SK-MEL-5 (cell line): ENCODE measurements around a stretch of chr9.

GRCh38 chr9:108691634-108692061 is 164.1 kb downstream of the ACTL7B start:
RAMPAGE:
- cytosol, long total RNA: no peak
- long total RNA: no peak
- nucleus, long total RNA: no peak

GRCh38 chr9:108783226-108783647 is 72.5 kb downstream of the ACTL7B start:
RAMPAGE:
- cytosol, long total RNA: no peak
- long total RNA: no peak
- nucleus, long total RNA: no peak

GRCh38 chr9:108891023-108891494 is 29.0 kb downstream of the ACTL7A start:
RAMPAGE:
- cytosol, long total RNA: no peak
- long total RNA: no peak
- nucleus, long total RNA: no peak

RAMPAGE:
- cytosol, long total RNA: no peak
- long total RNA: no peak
- nucleus, long total RNA: no peak
Measured at GRCh38 chr9:108994712-108995108, 18.6 kb downstream of the CTNNAL1 start.

GRCh38 chr9:109015229-109016256 is 2.2 kb upstream of the CTNNAL1 start:
RAMPAGE:
- cytosol, long total RNA: no peak
- long total RNA: no peak
- nucleus, long total RNA: no peak

DNA sequence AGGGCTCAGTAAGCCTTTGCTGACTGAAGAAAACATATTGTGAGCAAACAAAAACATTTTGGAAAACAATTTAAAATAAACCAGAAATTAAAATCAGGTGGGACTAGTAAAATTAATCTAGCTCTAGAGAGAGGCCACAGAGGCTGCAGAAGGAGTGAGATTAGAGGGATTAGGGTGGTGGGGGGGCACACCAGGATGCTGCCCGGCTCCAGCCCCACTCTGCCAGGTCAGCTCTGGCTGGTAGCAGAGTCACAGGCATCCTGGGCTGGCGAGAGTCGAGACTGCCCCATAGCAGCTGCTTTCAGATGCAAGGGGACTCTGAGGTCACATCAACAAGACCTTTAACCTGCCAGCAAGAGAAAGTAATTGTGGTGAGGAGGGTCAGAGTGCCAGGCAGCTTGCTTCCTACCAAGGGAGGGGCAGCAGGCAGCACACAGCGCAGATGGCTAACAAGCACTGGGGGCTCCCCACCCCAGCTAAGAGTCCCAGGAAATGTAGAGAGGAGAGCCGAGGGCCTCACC is 7.5 kb downstream of the EPB41L4B start:
RAMPAGE:
- cytosol, long total RNA: no peak
- long total RNA: no peak
- nucleus, long total RNA: no peak

GRCh38 chr9:109318835-109319881 is 1.7 kb downstream of the EPB41L4B start:
RAMPAGE:
- cytosol, long total RNA: no peak
- long total RNA: no peak
- nucleus, long total RNA: no peak

DNA sequence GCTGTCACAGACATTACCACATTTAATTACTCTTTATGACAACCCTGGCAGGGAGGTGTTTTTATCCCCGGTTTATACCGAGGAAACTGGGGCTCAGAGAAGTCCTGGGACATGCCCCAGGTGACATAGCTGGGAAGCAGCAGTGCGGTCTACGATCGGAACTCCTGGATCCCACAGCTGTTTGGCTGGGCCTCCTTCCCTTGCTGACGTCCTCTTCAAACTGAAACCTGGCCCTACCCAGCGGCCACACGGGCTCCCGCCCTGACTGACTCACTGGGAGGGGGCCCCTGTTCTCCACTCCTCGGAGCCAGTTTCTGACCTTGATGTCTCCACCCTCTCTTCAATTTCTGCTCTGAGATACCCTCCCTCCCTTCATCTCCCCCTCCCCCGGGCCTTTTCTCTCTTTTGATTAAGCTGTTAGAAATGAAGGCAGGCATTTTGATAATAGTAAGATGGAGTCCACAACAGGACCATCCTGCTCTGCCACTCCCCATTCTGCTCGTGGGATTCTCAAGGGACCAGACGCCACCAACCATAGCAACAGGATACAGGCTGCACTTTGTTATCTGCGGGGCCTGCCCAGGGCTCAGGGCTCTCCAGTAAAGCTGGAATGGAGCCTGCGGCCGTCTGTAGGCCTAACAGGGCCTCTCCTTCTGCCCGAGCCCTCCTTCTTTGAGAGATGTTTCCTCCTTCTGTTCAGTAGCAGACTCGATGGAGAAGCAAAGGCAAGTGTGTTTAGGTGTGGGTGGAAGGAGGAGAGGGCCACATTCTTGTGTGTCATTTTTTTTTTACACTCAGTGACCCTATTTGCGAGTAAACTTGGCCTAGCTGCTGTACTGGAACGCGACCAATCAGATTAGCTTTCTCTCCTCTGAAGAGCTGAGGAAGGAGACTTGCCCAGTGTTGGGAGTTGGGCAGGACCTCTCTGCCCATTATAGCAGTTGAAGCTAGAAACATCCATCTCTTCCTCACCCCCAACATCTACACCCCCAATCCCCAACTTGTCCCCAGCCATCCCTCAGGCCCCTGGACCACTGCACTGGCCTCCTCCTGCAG is 8.7 kb upstream of the EPB41L4B start:
RAMPAGE:
- cytosol, long total RNA: no peak
- long total RNA: no peak
- nucleus, long total RNA: no peak

RAMPAGE:
- cytosol, long total RNA: no peak
- long total RNA: no peak
- nucleus, long total RNA: no peak
Measured at GRCh38 chr9:109358960-109359313, 38.1 kb upstream of the EPB41L4B start.

GRCh38 chr9:109665451-109666052 is 114.4 kb upstream of the PALM2AKAP2 start:
RAMPAGE:
- cytosol, long total RNA: no peak
- long total RNA: no peak
- nucleus, long total RNA: no peak

DNA sequence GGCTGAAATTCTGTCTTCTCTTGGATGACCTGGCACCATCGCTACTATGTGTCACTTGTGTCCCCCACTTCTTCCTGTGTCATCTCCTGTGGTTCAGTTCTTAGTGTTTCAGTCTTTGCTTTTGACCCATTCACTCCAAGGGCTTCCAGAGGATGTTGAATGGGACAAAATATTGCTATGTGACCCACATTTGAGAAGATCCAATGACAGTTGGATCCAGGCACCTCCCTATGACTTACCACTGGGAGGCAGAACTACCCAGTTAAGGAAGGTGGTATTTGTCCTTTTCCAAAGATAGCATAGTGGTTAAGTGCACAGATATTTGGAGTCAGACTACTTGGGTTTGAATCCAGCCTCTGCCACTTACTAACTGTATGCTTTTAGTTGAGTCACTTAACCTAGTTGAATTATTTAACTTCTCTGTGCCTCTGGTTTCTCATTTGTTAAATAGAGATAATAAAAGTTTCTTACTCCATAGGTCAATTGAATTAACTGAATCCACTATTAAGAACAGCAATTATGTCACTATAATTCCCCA is 74.5 kb upstream of the PALM2AKAP2 start:
RAMPAGE:
- cytosol, long total RNA: no peak
- long total RNA: no peak
- nucleus, long total RNA: no peak

RAMPAGE:
- cytosol, long total RNA: no peak
- long total RNA: no peak
- nucleus, long total RNA: no peak
Measured at GRCh38 chr9:109775575-109775895, 4.5 kb upstream of the PALM2AKAP2 start.

GRCh38 chr9:109794573-109795097 is 14.6 kb downstream of the PALM2AKAP2 start:
RAMPAGE:
- cytosol, long total RNA: no peak
- long total RNA: no peak
- nucleus, long total RNA: no peak

RAMPAGE:
- cytosol, long total RNA: no peak
- long total RNA: no peak
- nucleus, long total RNA: no peak
Measured at GRCh38 chr9:109868070-109868634, 88.2 kb downstream of the PALM2AKAP2 start.

RAMPAGE:
- cytosol, long total RNA: no peak
- long total RNA: no peak
- nucleus, long total RNA: no peak
Measured at GRCh38 chr9:109971969-109972918, 192.2 kb downstream of the PALM2AKAP2 start.

GRCh38 chr9:110027535-110028243 is 180.3 kb downstream of the C9orf152 start:
RAMPAGE:
- cytosol, long total RNA: no peak
- long total RNA: no peak
- nucleus, long total RNA: no peak

DNA sequence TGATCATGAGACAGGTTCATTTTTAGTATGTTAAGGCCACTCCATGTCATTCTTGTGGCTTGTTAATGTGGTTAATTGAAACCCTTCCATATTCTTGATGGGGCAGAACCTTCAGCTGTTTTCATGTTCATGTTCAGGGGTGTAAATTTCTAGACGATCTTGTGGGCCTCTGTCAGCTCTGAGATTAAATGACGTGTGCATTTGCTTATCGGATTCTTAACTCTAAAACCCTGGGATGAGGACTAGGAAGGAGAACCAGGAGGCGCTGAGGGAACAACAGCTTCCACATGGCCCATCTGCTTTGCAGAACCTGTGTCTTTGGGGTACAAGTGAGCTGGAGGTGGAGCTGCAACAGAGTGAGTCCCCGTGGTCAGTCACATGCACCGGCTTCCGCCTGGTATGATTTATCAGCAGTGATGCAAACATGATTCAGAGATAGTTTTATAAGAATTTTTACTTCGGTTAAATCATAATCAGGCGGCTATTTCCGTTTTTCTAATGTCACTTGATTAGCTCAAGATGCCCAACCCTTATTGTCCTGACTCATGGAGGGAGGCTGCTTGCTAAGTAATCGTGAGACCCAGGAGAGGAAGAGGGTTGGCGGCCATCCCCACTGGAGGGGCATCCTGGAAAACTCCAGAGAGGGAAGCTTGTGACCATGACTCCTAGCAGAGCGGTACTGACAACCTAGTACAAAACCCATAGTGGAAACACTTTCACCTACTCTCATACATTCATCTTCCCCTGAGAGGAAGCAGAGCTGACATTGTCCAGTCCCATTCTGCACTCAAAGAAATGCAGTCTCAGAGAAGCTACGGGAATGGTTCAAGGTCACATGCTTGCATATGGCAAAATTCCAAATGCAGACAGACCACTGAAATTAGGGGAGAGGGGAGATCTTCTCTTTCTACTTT is 138.3 kb downstream of the C9orf152 start:
RAMPAGE:
- cytosol, long total RNA: no peak
- long total RNA: no peak
- nucleus, long total RNA: no peak

GRCh38 chr9:110127155-110127857 is 80.7 kb downstream of the C9orf152 start:
RAMPAGE:
- cytosol, long total RNA: no peak
- long total RNA: no peak
- nucleus, long total RNA: no peak

RAMPAGE:
- cytosol, long total RNA: no peak
- long total RNA: no peak
- nucleus, long total RNA: no peak
Measured at GRCh38 chr9:110192871-110193371, 15.0 kb downstream of the C9orf152 start.

DNA sequence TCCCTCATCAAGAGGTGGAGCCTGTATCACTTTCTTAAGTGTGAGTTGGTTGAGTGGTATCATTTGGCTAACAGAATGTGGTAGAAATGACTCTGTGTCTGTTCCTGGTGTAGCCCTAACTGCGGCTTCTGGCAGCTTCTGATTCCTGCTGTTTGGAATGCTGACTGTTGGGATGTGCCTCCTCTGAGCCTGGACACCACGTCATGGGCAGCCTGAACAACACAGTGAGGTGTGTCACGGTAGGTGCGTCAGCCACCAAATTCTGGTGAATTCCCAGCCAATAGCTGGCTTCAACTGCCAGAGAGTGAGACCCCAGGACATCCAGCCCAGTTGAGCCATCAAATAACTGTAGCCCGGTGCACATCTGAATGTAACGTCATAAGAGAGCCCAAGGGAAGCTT is 6.1 kb upstream of the C9orf152 start:
RAMPAGE:
- cytosol, long total RNA: no peak
- long total RNA: no peak
- nucleus, long total RNA: no peak